M059J (cell line): Measurements from ENCODE around the gene ZNF268.

GRCh38 chr12:132505129-132505657 is 15.2 kb downstream of the FBRSL1 start:
- RAMPAGE, long total RNA, result no peak

DNA sequence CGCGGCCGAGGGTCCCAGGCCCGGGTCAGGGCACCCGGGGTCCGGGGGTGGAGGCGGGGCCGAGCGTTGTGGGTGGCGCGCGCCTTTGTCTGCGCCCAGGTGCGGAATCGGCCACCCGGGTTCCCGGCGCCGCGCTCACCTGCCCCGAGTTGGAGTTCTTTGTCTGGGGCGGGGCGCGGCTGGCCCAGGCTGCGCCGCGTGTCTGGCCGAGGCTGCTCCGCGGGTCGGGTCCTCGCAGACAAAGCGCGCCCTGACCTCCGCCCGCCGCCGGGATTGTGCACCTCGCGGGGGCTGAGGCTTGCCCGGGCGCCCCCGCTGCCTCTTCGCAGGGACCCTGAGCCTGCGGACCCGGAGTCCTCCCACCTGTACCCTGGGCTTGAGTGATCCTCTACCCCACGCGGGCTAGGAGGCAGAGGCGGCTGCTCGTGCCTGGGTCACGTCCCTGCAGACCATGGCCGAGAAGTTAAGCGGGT is 49.9 kb downstream of the LRCOL1 start:
- RAMPAGE, long total RNA, result no peak

DNA sequence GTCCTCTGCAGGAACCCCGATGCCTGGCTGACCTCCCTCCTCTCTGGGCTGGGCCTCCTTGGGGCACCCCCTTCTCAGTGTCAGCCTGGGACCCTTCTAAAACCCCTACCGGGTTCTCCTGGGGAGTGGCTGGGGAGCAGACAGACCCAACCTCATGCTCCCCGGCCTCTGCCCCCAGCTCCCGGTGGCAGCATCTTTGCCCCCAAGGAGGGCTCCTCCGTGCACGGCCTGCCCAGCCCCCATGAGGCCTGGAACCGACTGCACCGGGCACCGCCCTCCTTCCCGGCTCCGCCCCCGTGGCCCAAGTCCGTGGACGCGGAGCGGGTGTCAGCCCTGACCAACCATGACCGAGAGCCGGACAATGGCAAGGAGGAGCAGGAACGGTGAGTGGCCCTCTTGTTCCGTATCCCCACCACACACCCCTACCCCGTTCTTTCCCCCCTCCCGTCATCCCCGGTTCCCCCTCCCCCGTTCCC is 28.5 kb downstream of the LRCOL1 start:
- RAMPAGE, long total RNA, result no peak

DNA sequence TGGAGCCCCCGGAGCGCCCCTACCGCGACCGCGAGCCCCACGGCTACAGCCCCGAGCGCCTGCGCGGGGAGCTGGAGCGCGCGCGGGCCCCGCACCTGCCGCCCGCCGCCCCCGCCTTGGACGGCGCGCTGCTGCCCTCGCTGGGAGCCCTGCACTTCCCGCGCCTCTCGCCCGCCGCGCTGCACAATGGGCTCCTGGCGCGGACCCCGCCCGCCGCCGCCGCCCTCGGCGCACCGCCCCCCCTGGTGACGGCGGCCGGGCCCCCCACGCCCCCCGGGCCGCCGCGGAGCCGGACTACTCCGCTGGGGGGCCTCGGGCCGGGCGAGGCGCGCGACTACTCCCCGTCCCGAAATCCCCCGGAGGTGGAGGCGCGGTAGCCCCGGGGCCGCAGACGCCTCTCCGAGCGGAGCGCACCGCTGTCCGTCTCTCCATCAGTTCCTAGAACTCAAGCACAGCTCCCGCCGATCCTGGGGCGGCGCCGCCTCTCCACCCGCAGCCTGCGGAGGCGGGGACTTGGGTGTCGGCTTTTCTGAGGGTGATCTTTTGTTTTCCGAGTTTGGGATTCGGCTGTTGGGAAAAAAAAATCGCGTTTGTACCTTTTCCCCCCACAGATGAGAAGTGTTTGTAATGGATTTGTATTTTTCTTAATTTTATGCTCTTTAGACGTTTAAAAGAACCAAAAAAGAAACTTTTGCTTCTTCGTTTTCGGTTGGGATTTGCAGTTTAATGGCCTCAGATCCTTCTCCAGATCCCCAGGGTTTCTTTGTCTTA is 26.8 kb downstream of the LRCOL1 start:
- RAMPAGE, long total RNA, result no peak

DNA sequence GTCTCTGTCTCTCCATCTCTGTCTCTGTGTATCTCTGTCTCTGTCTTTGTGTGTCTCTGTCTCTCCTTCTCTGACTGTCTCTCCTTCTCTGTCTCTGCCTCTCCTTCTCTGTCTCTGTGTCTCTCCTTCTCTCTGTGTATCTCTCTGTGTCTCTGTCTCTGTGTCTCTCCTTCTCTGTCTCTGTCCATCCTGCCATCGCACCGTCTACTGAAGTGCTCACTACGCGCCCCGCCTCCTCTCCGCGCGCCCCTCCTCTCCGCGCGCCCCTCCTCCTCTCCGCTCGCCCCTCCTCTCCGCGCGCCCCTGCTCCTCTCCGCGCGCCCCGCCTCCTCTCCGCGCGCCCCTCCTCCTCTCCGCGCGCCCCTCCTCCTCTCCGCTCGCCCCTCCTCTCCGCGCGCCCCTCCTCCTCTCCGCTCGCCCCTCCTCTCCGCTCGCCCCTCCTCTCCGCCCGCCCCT is 12.6 kb downstream of the LRCOL1 start:
- RAMPAGE, long total RNA, result no peak

DNA sequence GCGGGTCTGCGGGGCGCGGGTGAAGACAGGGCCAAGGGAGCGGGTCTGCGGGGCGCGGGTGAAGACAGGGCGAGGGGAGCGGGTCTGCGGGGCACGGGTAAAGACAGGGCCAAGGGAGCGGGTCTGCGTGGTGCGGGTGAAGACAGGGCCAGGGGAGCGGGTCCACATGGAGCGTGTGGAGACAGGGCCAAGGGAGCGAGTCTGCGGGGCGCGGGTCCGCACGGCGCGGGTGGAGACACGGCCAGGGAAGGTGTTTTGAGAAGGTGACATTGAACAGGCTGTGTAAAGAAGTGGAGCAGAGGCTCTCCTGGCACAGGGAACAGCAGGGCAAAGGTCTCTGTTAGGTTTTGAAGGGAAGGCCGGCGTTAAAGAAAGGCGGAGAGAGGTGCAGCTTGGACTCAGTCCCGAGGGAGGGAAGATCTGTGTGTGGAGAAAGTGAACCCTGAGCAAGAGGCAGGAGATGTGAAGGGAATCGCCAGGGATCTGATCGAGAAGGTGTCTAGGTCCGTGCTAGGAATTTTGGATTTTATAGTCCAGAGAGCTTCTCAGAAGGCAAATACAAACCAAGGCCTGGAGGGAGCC is 1.8 kb downstream of the PXMP2 start:
- RAMPAGE, long total RNA, result no peak

DNA sequence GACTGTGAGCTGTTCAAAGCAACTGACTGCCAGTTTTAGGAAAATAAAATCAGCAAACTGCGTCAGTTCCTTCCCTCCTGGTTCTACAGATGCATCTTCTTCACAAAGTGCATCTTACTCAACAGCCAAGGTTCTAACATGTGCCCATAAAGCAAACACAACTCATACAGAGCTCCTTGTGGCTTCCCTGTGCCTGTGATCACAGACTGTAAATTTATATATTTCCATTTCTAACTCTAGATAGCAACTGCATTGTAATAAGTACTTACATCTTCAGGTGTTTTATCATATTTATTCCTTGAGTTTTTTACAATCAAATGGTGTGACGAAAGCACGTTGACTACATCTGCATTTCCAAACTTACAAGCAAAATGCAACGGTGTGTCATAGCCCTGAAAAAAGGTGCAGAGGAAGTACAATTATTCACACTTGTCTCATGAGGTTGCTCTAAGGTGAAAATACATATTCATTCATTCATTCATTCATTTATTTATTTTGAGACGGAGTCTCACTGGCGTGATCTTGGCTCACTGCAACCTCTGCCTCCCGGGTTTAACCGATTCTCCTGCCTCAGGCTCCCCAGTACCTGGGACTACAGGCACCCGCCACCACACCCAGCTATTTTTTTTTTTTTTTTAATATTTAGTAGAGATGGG is 18.6 kb downstream of the ANKLE2 start:
- RAMPAGE, long total RNA, result no peak

DNA sequence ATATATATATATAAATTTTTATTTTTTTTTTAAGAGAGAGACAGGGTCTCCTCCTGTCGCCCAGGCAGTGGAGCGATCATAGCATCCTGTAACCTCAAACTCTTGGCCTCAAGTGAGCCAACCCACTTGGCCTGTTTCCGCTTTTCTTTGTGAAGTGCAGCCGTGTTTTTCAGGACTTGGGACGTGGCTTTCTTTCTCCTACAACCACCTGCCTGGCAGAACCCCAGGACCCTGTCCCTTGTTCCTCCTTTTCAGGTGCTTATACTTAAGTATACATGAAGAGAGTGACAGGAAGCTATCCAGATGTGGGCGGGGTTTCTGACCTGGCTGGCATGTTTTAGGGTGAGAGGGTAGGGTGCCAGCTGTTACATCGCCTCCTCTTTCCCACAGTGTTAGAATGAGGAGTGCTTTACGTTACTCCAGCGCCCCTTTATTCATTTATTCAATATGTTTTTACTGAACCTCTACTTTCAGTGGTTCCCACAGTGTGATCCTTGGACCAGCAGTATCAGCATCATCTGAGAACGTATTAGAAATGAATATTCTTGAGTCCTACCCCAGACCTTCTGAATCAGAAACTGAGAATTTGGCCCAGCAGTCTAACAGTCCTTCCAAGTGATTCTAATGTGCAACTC is 753 bp downstream of the ZNF140 start:
- RAMPAGE, long total RNA, result no peak

- RAMPAGE, long total RNA, result no peak
These were observed at the start of gene ZNF268 for GRCh38 chr12:133181028-133182378. Gene ZNF268 (plus strand): TSS chr12:133181495.